ENCODE data around the genes UBAP2L, IL6R, PMVK, ZBTB7B and DCST1.

DNA sequence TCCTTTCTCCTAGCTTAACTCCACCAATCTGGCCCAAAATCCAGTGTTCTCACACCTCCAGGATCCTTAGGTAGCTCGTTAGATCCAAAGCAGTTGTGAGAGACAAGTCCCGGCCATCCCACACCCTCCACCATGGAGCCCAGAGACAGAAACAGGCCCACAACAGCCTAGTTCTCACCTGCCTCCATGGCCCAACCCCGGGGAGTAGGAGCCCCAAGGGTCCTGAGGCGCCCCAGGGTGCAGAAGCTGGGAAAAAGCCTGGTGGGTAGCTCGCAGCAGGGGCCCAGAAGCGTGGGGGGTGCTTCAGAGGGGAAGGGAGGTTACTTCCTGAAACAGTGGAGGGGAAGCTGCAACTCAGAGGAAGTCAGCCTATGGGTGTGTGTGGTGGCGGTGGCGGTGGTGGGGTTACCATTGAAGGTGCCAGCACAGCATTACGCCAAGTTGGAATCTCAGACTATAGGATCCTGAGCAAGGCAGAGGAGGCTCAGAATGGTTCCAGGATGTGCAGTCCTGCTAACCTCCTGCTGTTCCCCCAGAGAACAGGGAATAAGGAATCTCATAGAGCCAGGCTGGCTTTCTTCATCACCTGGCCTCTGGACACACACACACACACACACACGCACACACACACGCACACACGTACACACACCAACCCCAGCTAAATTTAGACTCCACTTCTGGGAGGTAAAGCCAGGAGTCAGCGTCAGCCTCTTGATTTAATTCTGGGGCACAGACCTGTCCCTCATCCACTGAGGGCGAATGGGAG, 1.4 kb downstream of the DENND4B start:
- CAGE, long polyA plus RNA: no peak
- RRBS: 68% methylated on average over 2 of the region's 14 CpGs

DNA sequence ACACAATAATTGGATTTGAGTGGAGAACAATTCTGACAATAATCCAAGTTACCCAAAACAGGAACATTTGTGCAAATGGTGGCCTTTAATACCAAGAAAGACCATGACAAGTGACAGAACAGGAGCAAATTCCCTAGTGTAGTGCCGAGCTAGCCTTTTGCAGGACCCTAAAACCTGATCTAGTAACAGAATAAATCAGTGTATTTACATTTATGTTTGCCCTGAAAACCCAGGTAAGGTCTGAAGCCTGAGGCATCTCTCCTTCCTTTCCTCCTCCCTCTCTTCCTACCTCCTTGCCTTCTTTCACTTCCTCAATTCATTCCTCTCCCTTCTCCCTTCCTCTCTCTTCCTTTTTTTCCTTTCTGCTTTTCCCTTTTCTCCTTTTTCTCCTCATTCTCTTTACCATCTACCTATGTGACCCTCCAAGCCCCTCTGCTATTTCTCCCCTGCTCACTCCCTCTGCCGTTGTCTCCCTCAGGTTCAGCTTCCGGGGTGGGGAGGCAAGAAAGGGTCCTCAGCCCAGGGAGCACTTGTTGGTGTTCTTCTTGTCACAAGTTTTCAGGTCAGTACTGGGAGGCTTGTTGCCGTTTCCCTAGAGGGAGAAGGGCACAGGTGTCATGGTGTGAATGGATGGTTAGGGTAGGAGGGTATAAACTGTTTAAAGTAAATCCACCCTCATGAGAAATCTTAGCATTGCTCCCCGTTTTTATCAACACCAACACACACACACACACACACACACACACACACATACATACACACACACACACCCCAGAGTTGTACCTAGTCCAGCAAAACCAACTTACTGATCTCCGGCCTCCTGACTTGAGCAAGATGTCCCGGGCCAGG, 4.3 kb downstream of the RAB13 start:
- CAGE, long polyA plus RNA: no peak
- RRBS: no CpG with 5 or more reads among the region's 7 CpGs

DNA sequence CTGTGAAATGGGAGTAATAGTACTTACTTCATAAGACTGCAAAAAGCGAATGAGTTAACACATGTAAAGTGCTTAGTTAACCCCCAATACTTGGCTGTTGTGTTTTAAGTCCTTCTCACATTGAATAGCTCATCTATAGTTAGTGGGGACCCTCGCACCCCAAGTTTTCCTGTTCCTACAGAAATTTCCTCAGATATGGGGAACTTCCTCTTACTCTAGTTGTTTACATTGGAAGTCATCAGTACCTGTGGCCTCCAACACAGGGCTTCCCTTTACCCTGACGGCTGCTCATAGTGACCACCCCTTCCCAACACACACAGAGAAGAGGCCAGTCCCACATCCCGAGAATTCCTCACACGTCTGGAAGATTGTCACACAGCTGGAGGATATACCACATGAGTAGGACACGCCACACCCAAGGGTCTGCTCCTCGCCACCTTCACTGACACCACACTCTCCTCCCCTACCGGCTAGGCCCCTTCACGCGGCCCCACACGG, 37.6 kb downstream of the TPM3 start:
- CAGE, long polyA plus RNA: no peak
- RRBS: no CpG with 5 or more reads among the region's 11 CpGs

GRCh38 chr1:154220850-154221014, at the start of gene UBAP2L:
TSS of gene UBAP2L (plus strand) at chr1:154220955.
- CAGE, long polyA plus RNA: no peak
- RRBS: 0% methylated on average over 1 of the region's 18 CpGs

GRCh38 chr1:154224910-154225307, 4.2 kb downstream of the UBAP2L start:
- CAGE, long polyA plus RNA: no peak
- RRBS: no CpG with 5 or more reads among the region's 6 CpGs

GRCh38 chr1:154404702-154405750, at the start of gene IL6R:
TSS of gene IL6R (plus strand) at chr1:154405343.
- CAGE, long polyA plus RNA: no peak
- RRBS: 1% methylated on average over 25 of the region's 73 CpGs

DNA sequence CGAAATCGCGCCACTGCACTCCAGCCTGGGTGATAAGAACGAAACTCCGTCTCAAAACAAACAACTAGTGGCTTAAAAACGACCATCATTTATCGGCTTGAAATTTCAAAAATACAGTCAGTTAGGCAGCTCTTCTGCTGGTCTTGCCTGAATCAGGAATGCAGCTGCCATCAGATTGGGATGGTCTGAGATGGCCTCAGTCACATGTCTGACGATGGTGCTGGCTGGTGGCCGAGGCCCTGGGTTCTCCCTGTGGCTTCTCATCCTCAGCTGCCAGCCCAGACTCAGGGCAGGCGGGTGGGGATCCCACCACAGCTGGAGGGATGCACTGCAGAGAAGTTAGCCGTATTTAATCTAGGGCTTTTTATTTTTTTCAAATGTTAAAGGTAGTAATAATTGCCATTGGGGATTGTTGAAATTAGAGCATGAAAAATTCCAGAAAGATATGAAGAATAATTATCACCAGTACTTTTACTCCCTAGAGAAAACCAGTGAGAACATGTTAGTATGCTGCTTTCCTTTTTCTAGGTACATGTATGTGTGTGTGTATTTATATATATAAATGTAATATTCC, 31.4 kb downstream of the IL6R start:
- CAGE, long polyA plus RNA: no peak
- RRBS: no CpG with 5 or more reads among the region's 11 CpGs

DNA sequence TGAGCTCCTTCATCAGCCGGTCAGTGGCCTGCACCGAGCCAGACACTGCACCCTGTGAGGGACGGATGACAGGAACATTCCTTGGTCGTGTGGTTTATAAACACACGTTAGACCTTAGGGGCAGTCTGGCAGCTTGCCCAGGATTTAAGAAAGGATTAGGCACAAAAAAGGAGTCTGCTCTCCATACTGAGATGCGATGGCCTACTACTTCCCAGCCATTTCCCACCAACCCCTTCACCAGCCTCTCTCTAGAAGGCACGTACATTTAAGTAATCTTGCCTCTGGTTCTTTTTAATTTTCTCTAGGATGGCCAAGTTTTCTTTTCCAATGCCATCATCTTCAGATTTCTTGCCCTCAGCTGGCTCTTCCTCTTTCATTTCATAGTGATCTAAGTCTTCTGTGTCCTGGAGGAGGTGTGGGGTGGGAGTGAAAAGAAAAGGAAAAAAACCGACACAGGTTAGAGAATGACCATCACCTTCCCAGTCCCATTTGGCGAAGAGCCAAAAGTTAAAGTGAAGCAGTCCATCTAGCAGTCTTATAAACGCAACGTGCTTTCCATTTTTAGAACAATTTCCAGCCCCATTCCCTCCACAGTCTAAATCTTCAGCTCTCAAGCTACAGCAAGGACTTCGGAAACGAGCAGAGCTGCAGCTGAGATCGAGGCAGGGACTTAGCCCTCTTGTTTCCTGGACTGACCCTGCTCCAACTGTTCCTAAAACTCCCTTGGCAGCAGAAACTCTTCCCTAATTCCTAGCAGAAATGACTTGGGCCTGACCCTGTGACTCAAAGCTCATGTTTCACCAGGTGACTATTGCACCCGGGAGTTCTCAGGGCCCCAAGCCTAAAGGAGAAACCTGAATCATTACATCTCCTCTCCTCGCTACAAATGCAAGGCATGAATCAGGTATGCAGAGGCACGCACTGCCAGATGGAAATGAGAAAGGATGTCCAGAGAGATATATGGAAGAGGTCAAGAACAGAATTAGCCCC, 5.4 kb downstream of the UBE2Q1 start:
- CAGE, long polyA plus RNA: no peak
- RRBS: no CpG with 5 or more reads among the region's 17 CpGs

DNA sequence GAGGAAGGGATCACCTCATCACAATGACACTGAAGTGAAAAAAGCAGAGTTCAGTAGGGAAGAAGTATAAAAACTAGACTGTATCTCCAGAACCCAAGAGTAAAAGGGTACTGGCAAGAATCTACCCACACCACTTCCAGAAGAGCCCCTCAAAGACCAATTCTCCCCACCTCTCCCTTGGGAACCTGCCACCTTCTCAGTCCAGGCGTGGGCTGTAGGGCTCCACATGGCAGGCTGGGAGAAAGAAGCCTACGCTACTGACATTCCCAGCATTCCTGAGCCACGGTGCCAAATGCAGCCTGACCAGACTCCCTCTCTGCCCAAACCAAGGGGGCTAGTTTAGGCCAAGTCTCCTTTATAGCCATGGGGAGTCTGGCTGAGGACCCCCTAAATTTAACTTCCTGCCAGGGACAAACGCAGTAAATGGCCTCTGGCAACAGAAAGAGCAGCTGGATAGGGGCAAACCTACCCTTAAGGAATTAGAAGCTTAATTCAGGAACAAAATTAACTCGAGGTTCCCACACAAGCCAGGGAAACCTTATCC, 2.0 kb downstream of the UBE2Q1 start:
- CAGE, long polyA plus RNA: no peak
- RRBS: no CpG with 5 or more reads among the region's 5 CpGs

- CAGE, long polyA plus RNA: no peak
These were observed 4.1 kb downstream of the ADAR start for GRCh38 chr1:154603903-154604310.

DNA sequence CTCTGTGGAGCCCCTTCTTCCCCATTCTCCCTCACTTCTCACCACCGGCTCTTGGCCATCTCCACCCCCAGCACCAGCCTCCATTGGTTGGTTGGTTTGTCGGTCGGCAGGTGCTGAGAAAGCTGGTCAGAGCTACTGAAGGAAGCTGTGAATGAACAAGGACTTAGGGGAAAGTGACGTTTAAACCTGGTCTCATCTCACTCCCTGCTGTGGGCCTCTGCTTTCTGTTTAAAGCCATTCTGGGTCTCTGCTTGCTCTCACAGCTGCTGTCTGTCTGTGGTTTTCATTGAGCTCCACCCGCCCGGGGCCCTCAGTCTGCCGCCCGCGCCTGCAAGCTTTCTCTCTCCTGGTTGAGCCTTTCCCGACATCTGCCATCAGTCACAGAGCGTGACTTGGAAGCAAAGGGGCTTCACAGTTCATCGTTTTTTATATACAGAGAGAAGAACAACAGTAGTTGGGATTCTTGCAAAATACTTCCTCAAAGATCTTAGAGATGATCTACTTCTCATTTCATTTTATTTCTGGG, 122.1 kb downstream of the KCNN3 start:
- CAGE, long polyA plus RNA: no peak
- RRBS: no CpG with 5 or more reads among the region's 12 CpGs

DNA sequence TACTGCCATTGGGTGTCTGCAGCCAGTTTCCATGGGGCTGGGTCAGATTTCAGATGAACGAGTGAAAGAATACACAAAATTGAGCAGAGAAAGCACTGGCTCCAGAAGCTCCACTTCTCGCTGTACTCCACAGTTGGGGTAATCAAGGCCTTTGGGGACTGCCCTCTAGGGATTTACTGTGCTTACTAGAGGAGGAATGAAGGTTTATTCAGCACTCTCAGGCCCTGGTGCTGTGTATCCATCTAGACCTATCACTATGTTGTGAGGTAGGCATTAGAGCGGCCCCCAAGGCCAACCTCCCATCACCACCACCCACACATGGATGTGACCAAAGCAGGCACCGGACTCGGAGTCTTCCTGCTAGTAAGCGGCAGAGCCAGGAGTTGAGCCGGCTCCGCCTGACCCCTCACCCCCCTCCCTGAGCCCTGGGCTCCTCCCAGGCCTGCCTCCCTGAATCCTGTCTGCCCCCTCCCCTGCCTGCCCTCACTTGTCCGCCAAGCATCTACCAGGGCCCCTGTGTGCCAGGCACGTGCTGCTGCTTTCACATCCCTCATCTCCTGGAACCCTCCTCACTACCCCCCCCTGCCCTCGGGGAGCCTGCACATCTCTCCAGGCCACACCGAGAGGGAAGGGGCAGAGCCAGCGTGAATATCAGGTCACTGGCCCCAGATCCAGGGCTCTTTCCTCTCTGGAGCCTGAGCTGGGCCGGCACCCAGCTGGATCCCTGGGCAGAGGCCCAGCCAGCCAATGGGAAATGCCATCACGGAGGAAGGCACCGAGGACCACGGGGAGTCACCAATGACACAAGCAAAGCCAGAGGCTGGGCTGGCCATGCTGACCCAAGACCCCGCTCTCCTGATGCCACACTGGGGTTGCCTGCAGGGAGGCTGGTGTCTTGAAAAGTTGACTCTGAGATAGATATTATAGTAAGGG, 23.2 kb downstream of the KCNN3 start:
- CAGE, long polyA plus RNA: no peak
- RRBS: 58% methylated on average over 3 of the region's 18 CpGs

- CAGE, long polyA plus RNA: no peak
- RRBS: no CpG with 5 or more reads among the region's 55 CpGs
These were observed at the start of gene PMVK for GRCh38 chr1:154936338-154937131. TSS of gene PMVK (minus strand) at chr1:154936719.

- CAGE, long polyA plus RNA: no peak
- RRBS: no CpG with 5 or more reads among the region's 6 CpGs
These were observed 4.6 kb downstream of the PBXIP1 start for GRCh38 chr1:154951238-154951695.

GRCh38 chr1:154982519-154982949, 610 bp upstream of the FLAD1 start:
- CAGE, long polyA plus RNA: no peak
- RRBS: no CpG with 5 or more reads among the region's 5 CpGs

DNA sequence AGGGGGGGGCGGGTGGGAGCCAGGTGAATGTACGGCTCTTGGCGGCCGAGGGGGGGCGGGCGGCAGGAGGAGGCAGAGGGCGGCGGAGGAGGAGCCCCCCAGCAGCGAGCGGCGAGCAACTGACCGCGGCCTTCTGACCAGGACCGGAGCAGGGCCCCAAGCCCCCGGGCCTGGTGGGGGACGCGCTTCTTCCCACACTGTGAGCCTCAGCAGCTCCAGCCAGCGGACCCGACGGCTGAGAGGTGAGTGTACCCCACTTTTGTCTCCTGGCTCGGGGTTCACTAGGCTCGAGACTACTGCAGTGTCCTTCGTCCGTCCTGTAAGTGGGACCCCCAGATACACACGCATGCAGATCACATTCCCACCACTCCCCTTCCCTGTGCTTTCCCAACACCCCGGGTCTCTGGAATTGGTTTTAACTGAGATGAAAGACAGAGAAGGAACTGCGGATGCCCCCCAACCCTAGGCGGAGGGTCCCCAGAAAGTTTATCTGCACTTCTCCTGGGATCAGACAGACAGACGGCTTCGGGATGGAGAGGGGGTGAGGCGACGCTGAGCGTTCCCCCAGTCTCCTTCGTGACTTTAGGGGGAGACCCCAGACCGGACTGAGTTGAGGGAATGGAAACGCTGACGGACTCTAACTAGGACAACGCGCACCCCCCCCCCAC, at the start of gene ZBTB7B:
ZBTB7B (plus strand) TSS at position 101 of the 668 bp plus-strand sequence.
- CAGE, long polyA plus RNA: no peak
- RRBS: no CpG with 5 or more reads among the region's 39 CpGs

DNA sequence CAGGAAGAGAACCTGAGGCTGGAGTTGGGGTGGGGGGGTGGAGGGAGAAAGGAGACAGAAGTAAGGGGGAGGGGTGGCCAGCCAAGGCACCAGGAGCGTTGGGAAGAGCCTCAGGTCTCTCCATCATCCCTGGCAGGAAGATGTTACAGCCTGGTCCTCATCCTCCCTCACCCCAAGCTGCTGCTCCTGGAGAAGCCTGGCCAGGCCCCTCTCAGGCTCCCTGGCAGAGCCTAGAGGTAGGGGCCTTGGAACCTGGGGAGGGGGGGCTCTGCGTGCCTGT, 8.1 kb downstream of the ZBTB7B start:
- CAGE, long polyA plus RNA: no peak
- RRBS: no CpG with 5 or more reads among the region's 2 CpGs

- CAGE, long polyA plus RNA: no peak
- RRBS: no CpG with 5 or more reads among the region's 5 CpGs
These were observed at the start of gene DCST1 for GRCh38 chr1:155033670-155033959. TSS of gene DCST1 (plus strand) at chr1:155033824.

GRCh38 chr1:155177093-155177740, 3.6 kb downstream of the TRIM46 start:
- CAGE, long polyA plus RNA: no peak
- RRBS: no CpG with 5 or more reads among the region's 9 CpGs

- CAGE, long polyA plus RNA: no peak
- RRBS: no CpG with 5 or more reads among the region's 15 CpGs
These were observed 11.0 kb downstream of the TRIM46 start for GRCh38 chr1:155184289-155185342.

All from mammary epithelial cell (primary cell).